Skeletal muscle tissue (tissue), 7 donors: ENCODE measurements around the genes CD8B and MAL.

DNA sequence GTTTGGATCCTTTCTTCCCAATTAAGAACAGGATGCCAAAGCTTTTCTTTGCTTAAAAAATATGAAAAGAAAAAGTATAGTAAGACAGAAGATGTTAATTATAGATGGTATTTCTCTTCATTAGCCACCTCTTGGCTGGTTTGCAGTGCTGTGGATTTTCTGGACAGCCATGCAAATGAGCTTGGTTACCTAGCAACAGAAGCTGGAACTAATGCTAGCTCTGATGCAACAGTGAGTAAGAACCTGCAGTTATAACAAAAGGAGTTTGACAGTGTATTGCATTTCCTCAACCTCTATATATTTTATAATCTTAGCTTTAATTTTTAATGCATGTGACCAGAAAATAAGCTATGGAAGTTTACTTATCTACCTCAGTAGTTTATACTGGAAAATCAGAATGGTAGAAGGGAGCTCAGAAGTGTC, 27.9 kb downstream of the RMND5A start:
- PRO-cap, 3 experiments = no peak in any of the 3 experiments
- RAMPAGE, long total RNA = no peak

DNA sequence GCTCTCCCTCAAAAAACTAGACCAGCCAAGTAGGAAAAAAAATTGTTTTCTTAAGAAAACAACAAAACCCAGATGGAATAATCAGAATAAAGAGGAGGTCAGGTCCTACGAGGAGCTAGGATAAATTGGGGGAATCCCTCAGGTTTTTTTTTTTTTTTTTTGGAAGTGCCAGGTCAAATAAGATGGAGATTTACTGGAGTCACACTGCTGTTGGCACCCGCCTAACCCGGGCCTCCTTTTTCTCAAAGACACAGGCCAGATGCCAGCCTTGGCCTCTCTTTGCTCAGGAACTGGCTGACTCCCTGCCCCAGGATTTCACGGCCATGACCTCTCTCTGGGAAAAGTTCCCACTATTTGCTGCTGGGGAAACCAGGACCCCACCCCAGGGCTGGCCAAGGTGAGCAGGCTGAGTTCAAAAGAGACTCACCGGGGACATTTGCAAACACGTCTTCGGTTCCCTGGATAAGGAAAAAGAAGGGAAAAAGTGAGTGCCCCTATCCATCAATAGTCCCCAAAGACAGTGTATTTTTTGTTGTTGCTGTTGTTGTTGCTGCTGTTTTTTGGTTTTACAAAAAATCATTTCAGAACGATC, 2.5 kb downstream of the CD8A start:
- PRO-cap, 3 experiments = no peak in any of the 3 experiments
- RAMPAGE, long total RNA = no peak
- RRBS, 2 experiments = no CpG with 5 or more reads among the region's 8 CpGs

DNA sequence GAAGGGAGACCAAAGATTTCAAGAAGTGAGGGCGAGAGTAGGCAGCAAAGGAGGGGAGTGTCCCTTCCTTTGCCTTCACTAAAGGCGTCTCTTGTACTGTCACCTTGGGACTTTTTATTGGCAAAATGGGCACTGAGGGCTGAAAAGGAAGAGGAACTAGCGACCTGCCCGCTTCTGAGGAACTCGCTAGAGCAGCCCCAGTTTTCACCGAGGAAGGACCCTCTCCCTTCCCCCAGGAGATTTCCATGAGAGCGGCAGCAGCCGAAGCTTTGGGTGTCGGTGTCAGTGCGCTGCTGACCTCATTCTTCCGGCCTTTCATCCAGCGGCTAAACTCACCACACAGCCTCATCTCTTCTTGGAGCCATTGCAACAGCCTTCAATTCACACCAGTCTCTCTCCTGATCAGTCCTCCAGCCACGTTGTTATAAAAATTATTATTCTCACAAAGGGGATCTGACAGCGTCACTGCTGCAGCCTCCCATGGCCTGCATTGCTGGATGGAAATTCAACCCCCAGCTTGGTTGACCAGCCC, 527 bp upstream of the CD8A start:
- PRO-cap, 3 experiments = no peak in any of the 3 experiments
- RAMPAGE, long total RNA = no peak
- RRBS, 2 experiments = no CpG with 5 or more reads among the region's 14 CpGs

GRCh38 chr2:86861572-86862141, at the start of gene CD8B:
TSS of gene CD8B (minus strand) at chr2:86861886.
- PRO-cap, 3 experiments = no peak in any of the 3 experiments
- RAMPAGE, long total RNA = no peak
- RRBS, 2 experiments = 2 to 6% methylated on average over 6 of the region's 51 CpGs

DNA sequence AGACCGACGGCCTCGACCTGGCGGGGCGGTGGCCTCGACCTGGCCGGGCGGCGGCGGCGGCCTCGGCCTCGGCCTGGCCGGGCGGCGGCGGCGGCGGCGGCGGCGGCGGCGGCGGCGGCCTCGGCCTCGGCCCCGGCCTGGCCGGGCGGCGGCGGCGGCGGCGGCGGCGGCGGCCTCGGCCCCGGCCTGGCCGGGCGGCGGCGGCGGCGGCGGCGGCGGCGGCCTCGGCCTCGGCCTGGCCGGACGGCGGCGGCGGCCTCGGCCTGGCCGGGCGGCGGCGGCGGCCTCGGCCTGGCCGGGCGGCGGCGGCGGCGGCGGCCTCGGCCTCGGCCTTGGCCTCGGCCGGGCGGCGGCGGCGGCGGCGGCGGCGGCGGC, 28.0 kb upstream of the RGPD1 start:
- PRO-cap, 3 experiments = no peak in any of the 3 experiments
- RAMPAGE, long total RNA = no peak
- RRBS, 2 experiments = 80% methylated on average over 5 of the region's 85 CpGs; no CpG with 5 or more reads in 1 of the 2 experiments

DNA sequence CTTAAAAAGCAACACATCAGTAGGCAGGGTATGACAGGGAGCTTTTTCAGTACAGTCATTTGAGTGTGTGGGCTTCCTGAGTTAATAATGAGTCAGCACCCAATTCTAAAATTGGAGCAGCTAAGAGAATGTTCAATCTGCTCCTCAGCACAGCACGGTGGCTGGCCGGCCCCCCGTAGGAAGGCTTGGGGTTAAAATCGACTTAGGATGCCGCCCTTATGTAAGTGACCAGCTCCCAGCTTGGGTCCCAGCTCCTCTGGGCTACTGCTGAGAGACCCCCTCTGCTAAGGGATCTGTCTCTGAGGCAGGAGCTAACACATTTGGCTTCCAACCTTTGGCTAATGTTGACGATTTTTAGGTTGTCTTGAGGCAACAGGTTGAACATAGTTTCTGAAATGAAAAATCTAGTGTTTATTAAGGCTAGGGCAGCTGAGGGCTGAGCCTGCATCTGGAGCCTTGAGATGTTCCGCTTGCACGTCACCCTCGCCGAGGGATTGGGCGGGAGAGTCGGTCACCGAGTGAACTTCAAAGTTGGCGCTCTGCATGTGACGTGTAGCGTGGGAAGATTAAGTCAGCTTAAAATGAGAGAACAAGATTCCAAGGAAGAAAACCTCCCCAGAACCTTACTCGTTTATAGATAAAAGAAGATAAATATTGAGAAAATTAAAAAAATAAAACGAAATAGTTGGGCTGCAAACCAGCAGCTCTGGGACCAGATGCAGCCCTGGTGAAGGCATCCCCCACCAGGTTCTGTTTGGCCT, 291.2 kb upstream of the PLGLB2 start:
- PRO-cap, 3 experiments = no peak in any of the 3 experiments
- RAMPAGE, long total RNA = no peak
- RRBS, 2 experiments = no CpG with 5 or more reads among the region's 18 CpGs

DNA sequence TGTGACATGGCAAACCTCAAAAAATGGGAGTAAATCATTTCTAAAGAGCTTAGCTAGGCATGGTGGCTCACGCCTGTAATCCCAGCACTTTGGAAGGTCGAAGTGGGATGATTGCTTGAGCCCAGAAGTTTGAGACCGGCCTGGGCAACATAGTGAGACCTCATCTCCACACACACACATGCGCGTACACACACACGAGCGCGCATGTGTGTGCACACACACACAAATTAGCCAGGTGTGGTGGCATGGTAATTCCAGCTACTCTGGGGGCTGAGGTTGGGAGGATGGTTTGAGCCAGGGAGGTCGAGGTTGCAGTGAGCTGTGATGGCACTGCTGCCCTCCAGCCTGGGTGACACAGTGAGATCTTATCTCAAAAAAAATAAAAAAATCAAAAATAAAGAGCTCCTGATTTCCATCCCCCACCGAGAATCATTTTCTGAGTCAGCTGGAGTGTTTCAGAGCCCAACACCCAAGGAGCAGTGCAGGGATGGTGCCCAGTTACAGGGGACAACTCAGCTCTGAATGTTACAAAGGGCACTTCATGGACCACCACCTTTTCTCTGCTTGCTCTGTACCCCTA, 261.5 kb upstream of the PLGLB2 start:
- PRO-cap, 3 experiments = no peak in any of the 3 experiments
- RAMPAGE, long total RNA = no peak
- RRBS, 2 experiments = no CpG with 5 or more reads among the region's 10 CpGs

DNA sequence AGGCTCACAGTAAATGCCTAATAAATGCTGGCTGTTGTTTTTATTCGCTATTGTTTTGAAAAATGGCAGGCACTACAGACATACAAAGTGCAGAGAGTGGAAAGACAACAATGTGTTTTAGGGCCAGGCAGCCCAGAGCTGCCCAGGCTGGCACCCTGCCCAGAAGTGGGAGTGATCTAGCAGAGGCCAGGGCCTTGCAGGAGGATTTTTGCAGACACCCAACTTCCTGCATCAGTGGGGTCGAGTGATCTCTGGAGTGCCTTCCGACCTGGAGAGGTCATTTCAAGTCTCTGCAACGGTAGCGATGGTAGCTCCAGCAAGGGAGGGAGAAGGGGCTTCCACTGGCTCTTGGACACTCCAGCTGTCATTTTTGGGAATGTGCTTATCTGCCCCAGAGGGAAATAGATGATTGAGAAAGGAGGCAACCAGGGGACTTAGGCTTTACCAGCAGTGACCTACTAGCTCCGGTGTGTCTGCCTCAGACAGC, 154.1 kb upstream of the PLGLB2 start:
- PRO-cap, 3 experiments = no peak in any of the 3 experiments
- RAMPAGE, long total RNA = no peak
- RRBS, 2 experiments = no CpG with 5 or more reads among the region's 6 CpGs

GRCh38 chr2:88178438-88178975, 8.4 kb downstream of the THNSL2 start:
- PRO-cap, 3 experiments = no peak in any of the 3 experiments
- RAMPAGE, long total RNA = no peak
- RRBS, 2 experiments = 87 to 100% methylated on average over 1 of the region's 11 CpGs

- PRO-cap, 3 experiments = no peak in any of the 3 experiments
- RAMPAGE, long total RNA = no peak
- RRBS, 2 experiments = no CpG with 5 or more reads among the region's 1 CpG
Measured at GRCh38 chr2:88595225-88595808, 31.9 kb downstream of the EIF2AK3 start.

- PRO-cap, 3 experiments = no peak in any of the 3 experiments
- RAMPAGE, long total RNA = no peak
- RRBS, 2 experiments = no CpG with 5 or more reads among the region's 3 CpGs
Measured at GRCh38 chr2:88614942-88615326, 12.3 kb downstream of the EIF2AK3 start.

DNA sequence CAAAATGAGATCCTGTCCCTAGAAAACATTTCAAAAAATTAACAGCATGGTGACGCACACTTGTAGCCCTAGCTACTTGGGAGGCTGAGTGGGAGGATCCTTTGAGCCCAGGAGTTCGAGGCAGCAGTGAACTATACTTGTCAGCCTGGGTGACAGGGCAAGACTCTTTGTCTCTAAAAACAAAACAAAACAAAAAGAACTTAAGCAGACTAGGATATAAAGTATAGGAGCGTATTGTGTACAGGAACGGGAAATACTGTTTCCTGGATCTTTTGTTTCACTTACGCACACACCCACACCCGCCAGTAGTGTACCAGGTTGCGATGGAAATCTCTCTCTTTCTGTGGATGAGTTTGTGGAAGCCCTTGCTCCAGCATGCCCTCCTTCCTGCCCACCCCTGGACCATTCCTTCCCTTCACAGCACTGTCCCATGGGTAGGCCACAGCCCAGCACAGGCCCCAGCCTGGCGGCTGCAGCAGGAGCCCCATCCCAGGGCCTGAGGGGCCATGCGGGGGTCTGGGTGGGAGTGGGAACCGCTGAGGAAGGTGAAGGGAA, 136.4 kb downstream of the RPIA start:
- PRO-cap, 3 experiments = no peak in any of the 3 experiments
- RAMPAGE, long total RNA = no peak
- RRBS, 2 experiments = no CpG with 5 or more reads among the region's 10 CpGs

DNA sequence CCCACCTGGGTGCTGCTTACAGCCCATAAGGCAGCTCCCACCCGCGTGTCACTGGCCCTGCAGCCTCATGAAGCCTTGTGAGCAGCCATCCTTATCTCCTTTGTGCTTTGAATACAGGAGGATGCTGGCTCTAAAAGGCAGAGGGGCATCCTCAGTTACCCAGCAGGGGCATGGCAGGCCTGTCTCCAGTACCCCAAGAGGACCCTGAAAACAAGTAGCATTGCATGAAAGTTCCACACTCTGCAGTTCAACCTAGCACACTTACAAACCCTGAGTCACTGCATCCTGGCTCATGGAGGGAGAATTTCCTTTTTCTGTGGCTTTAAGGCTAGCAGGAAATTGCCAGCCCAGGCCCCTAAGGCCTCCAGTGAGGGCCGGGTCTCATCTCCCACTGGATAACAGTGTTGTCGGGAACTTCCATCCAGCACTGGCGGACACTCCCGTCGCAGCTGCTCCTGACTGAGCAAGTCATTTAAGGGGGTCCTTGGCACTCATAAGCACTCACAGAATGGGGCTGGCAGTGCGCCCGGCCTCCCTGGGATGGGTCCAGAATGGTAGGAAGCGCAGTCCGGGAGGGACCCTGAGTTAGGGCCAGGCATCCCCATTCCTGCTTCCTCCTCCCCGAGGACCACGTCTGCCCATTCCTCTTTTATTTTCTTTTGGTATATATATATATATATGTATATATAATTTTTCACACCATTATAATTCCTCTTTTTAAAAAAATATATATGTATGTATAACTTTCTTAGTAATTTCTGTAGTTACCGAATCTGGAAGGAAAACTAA, 137.3 kb downstream of the RPIA start:
- PRO-cap, 3 experiments = no peak in any of the 3 experiments
- RAMPAGE, long total RNA = no peak
- RRBS, 2 experiments = 6 to 8% methylated on average over 2 of the region's 14 CpGs

DNA sequence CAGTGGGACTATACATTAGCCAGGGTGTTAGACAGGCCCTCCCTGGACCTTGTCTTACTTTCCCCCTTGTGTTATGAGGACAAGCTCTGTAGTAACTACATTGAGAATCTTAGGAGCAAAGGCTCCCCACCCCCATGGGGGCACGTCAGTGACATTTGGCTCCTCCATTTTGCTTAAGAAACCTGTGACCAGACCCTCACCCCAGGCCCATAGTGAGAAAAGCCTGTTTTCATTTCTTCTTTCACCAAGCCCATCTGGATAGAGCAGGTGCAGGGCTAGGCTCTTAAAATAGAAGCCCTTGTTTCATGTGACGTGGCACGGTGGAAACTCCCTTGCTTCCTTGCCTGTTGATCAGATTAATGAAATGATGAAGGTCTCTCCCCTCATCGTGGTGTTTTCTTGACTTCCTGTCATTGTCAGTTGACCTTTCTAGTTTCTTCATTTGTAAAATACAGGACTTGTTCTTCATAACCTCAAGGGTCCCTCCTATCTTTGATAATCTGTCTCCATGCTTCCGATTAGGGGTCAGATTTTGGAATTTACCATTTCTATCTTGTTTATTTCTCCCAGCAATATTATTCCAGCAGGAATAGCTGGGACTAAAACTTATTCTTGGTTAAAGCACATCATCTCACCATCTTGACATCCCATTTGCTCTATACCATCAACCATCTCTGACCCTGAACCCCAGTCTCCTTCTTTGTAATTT, 146.9 kb downstream of the RPIA start:
- PRO-cap, 3 experiments = no peak in any of the 3 experiments
- RAMPAGE, long total RNA = no peak
- RRBS, 2 experiments = no CpG with 5 or more reads among the region's 5 CpGs

DNA sequence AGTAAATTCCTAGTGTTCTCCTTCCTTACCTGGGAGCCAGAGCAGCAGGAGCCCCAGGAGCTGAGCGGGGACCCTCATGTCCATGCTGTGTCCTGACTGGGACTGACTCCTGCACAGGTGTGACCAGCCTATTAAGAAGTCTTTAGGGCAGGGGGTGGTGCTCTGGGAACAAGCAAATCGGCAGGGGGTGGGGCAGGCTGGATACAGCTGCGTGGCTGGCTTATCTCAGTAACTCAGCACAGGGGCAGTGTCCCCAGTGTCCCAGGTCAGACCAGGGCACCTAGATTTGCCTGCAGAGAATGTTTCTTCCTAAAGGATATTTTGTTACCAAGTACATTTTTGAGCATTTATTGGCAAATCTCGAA, 318.9 kb downstream of the RPIA start:
- PRO-cap, 3 experiments = no peak in any of the 3 experiments
- RAMPAGE, long total RNA = no peak
- RRBS, 2 experiments = no CpG with 5 or more reads among the region's 4 CpGs

GRCh38 chr2:89046417-89046653, 354.9 kb downstream of the RPIA start:
- PRO-cap, 3 experiments = no peak in any of the 3 experiments
- RAMPAGE, long total RNA = no peak
- RRBS, 2 experiments = no CpG with 5 or more reads among the region's 1 CpG

DNA sequence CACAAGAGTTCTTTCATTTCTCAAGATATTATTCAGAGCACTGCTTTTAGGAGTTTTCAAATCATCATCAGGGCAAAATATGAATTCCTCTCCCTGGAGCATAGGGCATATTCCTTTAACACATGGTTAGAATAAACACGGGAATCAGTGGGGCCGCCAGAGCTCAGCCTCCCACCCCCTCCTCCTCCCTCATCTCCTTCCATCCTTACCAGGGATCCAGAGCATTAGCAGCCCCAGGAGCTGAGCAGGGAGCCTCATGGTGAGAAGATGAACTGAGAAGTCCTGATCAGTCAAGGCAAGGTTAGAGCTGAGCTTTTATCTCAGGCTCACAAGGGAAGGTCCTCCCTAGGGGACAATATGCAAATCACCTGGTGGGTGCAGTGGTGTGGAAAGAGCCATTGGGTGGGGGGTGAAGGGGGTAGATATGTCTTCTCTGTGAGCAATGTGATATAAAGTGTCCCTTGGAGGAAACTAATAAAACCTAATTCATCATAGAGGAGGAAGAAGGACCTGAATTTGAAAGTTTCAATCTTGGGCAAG, 543.3 kb downstream of the RPIA start:
- PRO-cap, 3 experiments = no peak in any of the 3 experiments
- RAMPAGE, long total RNA = no peak
- RRBS, 2 experiments = no CpG with 5 or more reads among the region's 2 CpGs

- PRO-cap, 3 experiments = no peak in any of the 3 experiments
- RAMPAGE, long total RNA = no peak
- RRBS, 2 experiments = no CpG with 5 or more reads among the region's 10 CpGs
Measured at GRCh38 chr2:90021308-90021753, 1329.9 kb downstream of the RPIA start.

- PRO-cap, 3 experiments = no peak in any of the 3 experiments
- RAMPAGE, long total RNA = no peak
- RRBS, 2 experiments = no CpG with 5 or more reads among the region's 3 CpGs
Measured at GRCh38 chr2:91771363-91771795, 2815.7 kb upstream of the AQP7B start.

- PRO-cap, 3 experiments = peak in 2 of 3 experiments; most common plus-strand start chr2:95025708 (in 1); most common minus-strand start chr2:95025561 (in 1)
- RAMPAGE, long total RNA = start-site peak on the plus strand at chr2:95025704-95025711, 14 and 58 reads in 2 replicates
- RRBS, 2 experiments = 4 to 6% methylated on average over 7 of the region's 44 CpGs
Measured at GRCh38 chr2:95025486-95025884, at the start of gene MAL. TSS of gene MAL (plus strand) at chr2:95025708.